Mammary microvascular endothelial cell (primary cell): ENCODE results near the gene ISX.

- RAMPAGE, long total RNA: no peak
Measured at GRCh38 chr22:32700145-32700485, 101.4 kb upstream of the TIMP3 start.

DNA sequence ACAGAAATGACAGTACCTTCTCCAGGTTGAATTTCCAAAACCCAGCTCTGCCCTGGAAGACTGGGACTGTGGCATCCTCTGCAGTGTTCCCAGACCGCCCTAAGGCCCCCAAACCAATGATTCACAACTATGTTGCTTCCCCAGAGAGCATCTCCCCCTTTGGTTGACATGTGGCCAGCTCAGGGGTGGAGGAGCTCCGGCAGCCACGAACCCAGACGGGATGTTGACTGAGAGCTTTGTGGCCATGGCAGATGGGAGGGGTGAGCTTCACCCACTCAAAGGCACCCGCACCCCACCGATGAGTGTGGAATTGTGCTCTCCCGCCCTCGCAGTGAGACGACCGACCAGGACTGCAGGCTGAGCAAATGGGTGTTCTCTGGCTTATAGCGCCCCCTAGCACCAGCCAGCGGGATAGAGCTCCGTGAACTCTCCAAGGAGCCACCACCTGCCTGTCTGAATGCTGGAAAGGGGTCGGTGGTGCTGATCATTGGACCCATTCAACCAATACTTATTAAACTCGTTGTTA lies 4.7 kb upstream of the TIMP3 start:
- RAMPAGE, long total RNA: no peak

DNA sequence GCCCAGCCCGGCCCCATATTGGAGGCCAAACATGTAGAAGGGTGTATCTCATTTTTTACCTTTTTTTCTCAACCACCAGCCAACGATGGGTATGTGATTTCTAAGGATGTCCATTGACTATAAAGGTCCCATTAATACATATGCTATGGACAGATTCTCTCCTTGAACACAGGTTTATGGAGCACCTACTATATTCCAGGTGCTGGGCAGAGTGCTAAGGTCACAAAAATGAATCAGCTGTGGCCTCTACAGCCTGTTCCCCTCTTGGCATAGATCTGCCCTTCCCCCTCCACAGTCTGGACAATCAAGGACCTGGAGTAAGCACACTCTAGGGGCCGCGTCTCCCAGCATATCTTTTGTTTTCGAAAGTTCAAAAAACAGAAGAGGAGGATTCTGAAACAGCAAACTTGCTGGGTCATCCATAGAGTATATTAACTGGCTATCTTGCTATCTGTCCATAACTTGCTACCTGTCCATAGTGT lies 17.9 kb downstream of the TIMP3 start:
- RAMPAGE, long total RNA: no peak

DNA sequence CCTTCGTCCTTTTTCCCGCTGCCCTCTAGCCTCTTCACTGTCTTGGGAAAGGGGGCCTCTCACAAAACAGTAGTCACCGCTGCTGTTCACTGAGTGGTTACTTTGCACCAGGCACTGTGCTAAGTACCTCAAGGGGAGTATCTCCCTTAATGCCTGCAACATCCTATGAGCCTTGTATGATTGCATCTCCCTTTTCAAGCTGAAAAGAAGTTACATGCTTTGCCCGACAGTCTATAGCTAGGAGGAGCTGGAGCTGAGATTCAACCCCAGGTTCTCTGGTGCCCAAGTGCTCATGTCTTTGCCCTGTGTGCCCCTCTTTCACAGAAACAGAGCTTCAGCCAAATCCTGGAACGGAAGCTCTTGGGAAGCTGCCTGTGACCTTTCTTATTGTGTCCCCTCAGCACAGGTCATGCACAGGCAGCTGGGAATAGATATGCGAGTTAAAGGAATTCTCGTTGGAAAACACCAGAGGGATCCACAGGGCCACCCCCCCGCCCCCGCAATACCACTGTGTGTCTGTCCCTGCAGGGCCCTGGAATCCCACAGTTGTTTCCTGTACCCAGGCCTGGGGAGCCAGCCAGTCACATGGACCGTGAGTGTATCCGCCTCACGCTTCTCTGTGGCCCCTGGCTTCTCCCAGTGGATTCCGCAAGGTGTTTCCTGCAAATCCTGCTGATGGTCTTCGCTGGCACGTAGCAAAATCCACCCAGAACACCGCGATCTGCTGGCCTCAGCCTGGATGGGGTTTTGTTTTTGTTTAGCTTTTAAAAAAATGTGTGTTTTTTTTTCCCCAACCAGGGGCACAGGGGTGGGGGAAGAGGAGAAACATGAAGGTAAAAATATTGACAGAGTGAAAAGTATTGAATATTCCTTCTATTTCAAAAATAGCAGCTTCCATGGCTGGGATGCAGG lies 28.9 kb downstream of the TIMP3 start:
- RAMPAGE, long total RNA: no peak

DNA sequence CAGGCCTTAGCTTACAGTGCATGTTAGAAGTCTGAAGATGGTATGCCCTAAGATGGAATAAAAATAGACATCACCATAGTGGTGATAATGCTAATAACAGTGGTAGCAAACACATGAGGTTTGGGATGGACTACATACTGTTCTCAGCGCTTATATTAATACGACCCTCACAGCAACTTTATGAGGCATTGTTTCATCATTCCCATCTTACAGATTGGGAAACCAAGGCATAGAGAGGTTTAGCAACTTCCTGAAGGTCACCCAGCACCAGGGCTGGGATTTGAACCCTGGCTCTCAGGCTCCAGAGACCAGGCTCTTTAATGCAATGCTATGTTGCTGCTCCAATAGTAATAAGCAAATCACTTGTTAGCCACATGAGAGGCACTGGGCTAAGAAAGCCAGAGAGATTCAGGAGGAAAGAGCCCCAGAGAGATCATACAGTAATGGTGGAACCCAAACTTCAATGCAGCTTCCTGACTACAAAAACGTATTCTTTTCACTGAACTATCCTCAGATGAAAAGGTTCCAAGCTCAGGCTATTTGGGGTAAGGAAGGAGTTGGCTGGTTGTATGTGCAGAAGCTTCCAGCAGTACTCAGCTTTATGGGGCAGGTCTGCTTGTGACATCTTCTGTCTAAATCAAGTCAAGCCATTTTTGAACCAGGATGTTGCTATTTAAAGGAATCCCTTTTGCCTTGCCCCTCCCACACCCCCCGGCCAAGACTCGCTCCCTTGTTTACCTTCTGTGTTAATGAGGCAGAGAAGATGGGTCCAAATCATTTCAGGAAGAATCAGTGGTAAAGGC lies 45.1 kb downstream of the TIMP3 start:
- RAMPAGE, long total RNA: no peak

DNA sequence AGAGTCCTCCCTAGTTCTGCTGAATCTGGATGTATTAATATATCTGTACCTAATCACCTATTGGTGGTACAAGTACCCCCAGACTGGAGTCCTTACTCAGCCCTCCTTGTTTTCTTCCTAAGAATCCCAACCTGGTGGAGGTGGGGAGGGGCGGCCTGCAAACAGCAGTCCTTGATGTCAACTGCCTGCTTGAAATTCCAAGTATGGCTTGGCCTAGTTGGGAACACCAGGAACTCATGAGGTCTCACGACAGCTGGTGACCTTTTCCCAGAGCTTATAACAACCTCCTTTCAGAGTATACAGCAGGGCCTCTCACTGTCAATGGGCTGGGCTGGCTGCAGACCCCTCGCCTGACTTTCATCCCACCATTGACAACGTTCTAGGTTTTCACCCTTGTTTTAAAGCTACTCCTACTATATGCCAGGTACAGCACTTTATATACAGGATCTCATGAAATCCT lies 61.8 kb downstream of the TIMP3 start:
- RAMPAGE, long total RNA: no peak

- RAMPAGE, long total RNA: no peak
Measured at GRCh38 chr22:32888981-32889281, 87.4 kb downstream of the TIMP3 start.

DNA sequence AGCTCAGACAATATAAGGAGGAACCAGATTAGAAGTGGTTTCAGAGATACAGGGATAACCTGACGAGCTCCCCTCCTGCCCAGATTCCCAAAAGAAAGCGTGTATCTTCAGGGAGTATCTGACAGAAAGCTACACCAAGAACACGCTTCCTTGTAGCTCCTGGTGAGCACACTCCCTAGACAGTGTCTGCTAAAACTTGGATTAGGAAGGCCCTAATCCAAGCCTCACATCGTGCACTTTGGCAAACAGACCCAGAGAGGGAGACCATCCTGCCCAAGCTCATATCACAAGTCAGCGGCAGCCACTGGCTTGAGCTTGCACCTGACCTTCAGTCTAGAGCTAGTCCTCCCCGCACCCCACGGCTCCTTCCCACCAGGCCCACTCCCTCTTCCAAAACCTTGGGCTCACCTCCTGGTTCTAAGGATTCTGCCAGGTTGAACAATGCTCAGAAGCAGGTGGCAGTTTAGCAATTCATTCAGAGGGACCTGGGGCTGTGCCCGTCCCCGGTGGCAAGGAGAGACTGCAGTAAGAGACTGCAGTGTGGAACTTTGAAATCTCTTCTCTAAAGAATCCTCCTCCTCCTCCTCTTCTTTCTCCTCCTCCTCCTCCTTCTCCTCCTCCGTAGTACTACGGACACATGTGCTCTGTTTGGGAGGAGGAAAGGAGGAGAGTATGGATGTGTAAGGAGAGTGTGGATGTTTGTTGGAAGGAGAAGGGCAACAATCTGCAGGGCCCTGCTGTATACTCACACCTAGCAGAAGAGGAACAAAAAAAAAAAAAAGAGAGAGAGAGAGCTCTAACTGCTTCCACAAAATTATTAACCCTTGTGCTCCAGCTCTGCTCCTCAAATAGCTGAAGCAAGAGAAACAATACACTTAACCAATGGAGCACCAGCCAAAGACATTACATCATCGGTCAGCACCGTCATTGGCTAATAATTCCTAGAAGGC lies 6.1 kb downstream of the SYN3 start:
- RAMPAGE, long total RNA: no peak

DNA sequence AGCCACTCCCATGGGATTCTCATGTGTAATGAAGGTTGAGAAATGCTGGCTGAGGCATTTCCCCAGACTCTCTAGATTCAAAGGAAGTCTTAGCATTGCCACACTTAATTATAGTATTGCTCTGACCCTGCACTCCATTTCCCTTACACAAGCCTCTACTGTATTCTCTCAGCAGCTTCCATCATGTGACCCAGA lies 261.6 kb downstream of the LARGE1 start:
- RAMPAGE, long total RNA: no peak

DNA sequence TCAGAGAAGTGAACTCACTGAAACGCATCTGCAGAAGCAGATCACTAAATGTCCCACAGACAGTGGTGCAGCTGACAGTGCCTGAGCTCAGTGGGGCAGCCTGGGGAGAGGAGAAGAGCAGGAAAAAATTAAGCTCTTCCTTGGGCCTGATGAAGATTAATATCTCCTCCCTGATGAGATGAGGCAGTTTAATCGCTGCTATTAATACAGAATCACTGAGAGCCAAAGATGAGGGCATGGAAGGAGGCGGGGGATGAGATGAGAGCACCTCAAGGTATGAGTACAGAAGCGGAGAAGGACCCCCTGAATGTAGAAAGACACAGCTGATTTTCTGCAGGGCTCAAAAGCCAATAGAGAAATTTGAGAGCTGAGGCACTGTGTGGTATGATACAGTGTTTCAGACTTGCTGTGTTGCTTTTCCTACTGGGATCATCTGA lies 180.6 kb downstream of the LARGE1 start:
- RAMPAGE, long total RNA: no peak

DNA sequence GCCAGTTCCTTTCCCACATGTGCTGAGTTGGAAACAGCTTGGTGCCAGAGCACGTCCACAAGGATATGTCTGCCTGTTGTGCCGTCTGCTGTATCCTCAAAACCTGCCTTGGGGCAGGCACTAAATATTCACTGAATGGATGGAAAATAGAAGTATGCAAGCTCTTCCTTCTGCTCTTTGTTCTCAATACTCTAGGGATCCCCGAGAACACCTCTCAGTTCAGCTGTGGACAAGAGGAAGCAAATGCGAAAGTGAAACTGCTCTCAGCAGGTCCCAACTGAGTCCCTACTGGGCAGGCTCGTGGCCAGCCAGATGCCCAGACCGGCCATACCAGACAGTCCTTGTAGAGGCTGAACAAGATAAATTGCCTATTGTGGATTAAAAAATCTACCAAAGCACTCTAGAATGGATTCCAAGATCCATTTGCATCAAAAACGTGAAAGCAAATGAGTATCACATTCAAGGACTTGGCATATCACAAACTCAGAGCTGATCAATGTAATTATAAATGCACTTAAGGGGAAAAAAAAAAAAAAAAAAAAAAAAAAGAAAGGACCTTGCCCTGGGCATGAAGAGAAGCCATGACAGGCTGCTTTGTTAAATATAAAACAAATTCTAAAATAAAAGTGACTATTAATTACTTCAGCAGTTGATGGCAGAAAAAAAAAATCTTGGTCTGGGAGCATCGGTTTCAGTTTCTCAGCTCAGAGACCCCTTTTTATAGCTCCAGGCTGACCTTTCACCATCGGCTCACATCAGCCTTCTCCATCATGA lies 66.4 kb downstream of the LARGE1 start:
- RAMPAGE, long total RNA: no peak

DNA sequence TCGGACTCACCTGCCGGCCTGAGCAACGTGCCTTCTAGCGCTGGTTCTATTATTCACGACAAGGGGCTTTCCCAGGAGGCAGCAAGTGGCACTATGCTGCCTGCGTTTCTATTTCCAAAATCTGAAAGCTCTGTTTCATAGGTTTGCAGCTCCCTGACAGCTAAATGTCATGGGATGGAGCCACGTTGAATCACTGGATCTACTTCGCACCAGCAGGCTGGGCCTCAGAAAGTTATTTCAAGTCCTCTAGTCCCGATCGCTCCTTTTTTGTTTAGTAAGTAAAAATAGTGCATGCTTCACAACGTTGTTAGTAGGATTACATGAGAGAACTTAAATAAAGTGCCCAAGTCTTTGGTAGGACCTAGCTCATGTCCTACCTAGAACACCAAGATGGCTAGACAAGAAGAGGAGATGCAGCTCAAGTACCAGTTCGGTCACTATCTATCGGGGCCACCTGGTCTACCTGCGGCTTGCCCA lies 52.8 kb downstream of the LARGE1 start:
- RAMPAGE, long total RNA: no peak

DNA sequence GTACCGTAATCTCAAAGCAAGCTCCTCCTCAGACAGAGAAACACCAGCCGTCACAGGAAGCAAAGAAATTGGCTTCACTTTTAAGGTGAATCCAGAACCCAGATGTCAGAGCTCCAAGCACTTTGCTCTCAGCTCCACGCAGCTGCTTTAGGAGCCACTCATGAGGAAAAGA lies 11.6 kb downstream of the LARGE1 start:
- RAMPAGE, long total RNA: no peak

DNA sequence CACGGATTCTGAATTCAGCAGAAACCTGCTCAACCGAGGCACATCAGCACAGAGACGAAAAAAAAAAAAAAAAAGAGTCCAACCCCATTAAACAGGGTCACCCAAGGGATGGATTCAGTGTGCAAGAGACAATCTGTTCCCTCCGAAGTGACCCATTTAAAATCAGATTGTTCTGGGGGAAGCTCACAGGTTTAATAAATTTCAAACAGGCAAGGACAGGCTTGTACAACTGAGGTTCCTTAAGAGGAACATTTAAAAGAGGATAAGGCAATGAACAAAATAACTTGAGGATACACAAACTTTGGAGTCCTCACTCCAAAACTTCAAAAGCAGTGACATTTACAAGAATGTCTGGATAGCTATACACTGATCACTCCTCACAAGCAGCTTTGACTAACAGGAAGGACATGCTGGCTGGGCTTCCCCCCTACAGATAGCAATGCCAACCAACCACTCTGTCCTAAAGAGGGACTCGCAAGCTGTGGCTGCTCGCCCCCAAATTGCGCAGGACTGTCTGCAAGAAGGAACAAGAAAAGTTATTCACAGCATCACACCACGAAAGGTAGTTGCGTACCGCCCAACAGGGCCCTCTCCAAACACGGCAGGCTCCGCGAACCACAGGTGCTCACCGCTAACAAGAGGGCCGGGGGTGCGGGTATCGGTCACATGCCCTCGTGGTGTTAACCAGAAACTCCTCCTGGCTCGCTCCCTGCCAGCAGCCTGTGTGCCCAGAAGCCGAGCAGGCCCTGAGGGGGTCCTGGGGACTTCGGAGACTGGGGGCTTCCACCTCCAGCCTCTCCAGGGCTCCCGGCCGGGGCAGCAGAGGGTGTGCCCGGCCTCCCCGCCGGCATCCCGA lies 1.0 kb downstream of the LARGE1 start:
- RAMPAGE, long total RNA: no peak

- RAMPAGE, long total RNA: no peak
Measured at GRCh38 chr22:34236540-34236870, 316.2 kb upstream of the LARGE1 start.

GRCh38 chr22:35065623-35066507 lies at the start of gene ISX:
Gene ISX (plus strand): TSS chr22:35066158.
- RAMPAGE, long total RNA: no peak

DNA sequence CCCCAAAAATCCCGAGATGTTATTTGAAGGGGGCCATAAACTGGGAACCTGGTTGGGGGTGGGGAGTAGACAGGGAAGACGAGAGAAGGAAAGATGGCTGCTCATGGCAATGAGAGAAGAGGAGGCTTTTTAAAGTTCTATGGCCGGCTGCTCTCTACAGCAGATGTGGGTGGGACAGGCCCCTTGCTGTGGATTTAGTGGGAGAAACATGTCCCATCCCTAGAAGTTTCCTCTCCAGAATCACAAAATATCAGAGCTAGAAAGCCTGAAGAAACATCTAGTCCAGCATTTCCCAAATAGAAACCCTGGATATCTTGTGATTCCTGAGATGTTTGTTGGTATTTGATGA lies 38.1 kb downstream of the ISX start:
- RAMPAGE, long total RNA: no peak

GRCh38 chr22:35116597-35117154 lies 50.7 kb downstream of the ISX start:
- RAMPAGE, long total RNA: no peak

DNA sequence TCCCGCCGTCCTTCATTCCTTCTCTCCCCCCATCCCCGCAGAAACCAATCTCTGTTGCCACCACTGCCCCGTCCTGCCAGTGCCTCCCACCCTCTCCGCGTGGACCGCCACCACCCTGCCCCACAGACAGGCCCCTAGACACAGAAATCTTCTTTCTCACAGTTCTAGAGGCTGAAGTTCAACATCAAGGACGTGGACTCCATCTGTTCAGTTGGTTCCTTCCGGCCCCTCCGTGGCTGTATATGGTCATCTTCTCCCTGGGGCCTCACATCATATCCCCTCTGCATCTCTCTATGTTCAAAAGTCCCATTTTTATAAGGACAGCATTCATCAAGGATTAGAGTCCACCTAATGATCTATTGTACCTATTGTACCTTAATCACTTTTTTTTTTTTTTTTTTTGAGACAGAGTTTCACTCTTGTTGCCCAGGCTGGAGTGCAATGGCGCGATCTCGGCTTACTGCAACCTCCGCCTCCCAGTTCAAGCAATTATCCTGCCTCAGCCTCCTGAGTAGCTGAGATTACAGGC lies 29.3 kb upstream of the HMOX1 start:
- RAMPAGE, long total RNA: no peak

GRCh38 chr22:35367418-35367839 lies 13.5 kb upstream of the HMOX1 start:
- RAMPAGE, long total RNA: no peak